NB4 (cell line): ENCODE measurements around the genes GCGR and PPP1R27.

DNA sequence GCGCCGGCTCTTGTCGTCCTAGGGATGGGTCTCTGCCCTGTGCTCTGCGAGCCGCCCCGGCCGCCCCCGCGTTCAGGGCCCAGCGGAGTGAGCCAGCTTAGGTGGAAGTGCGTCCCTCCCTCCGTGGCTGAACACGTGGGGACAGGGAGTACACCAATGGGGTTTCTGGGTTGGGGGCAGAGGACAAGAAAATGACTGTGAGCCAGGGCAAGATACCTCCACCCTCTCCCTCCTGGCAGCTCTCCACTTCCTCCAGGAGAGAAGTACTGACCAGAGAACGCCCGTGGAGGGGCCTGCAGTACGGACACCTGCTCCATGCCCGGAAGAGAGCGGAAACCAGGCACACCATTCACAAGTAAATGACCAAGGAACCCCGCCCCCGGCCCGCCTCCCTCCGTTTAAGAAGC lies 653 bp upstream of the FAAP100 start:
- RRBS: 1% methylated on average over 6 of the region's 22 CpGs

GRCh38 chr17:81566150-81567170 lies 14.3 kb upstream of the FAAP100 start:
- RRBS: no CpG with 5 or more reads among the region's 23 CpGs

- RRBS: no CpG with 5 or more reads among the region's 9 CpGs
These were observed 23.7 kb downstream of the NPLOC4 start for GRCh38 chr17:81613086-81613726.

DNA sequence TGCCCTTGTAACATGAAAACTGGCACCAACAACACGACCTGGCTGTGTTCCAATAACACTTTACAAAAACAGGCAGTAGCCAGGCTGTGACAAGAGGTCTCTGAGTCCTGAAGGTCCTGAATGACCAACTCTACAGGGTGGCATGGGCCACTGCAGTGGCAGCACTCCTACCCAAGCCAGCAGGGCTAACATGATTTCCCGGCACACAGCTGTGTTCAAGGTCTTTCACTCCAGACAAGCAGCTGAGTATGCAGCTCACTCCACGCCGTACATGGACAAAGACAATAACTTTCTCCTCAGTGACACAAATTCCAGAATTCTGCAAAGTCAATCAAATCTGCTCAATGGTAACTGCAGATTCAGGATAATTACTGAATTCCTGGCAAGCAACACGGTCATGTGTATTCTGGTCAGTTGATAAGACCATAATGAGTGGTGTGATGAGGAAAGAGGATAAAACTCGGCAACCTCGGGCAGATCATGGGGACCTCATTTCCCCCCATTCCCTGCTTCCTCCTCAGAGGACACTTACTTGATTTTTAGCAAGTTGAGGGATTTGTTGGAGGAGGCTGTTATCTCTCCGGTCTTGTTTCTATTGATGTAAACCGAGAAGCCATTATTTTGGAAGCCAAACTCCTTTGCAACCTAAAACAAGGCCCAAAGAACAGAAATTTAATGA lies 15.1 kb downstream of the NPLOC4 start:
- RRBS: no CpG with 5 or more reads among the region's 9 CpGs

DNA sequence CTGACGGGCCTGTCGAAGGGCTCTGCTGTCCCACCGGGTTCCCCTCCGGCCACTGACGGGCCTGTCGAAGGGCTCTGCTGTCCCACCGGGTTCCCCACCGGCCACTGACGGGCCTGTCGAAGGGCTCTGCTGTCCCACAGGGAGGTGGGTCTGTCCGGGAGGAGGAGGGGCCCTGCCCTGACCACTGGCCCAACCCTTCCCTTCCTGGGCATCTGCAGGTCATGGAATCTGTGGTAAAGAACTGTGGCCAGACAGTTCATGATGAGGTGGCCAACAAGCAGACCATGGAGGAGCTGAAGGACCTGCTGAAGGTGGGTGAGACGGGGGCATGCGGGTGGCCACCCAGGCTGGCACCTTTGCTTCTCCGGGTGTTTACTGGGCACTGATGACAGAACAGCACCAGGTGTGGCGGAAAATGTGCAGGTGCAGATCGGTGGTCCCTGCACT lies 3.0 kb downstream of the HGS start:
- RRBS: 96% methylated on average over 1 of the region's 16 CpGs

- RRBS: 59% methylated on average over 25 of the region's 80 CpGs
These were observed at the start of gene GCGR for GRCh38 chr17:81803674-81804270. TSS of gene GCGR (plus strand) at chr17:81804150.

- RRBS: no CpG with 5 or more reads among the region's 15 CpGs
These were observed 11.4 kb downstream of the MCRIP1 start for GRCh38 chr17:81821642-81822206.

GRCh38 chr17:81833530-81834014 lies 481 bp upstream of the MCRIP1 start:
- RRBS: 88% methylated on average over 2 of the region's 30 CpGs

DNA sequence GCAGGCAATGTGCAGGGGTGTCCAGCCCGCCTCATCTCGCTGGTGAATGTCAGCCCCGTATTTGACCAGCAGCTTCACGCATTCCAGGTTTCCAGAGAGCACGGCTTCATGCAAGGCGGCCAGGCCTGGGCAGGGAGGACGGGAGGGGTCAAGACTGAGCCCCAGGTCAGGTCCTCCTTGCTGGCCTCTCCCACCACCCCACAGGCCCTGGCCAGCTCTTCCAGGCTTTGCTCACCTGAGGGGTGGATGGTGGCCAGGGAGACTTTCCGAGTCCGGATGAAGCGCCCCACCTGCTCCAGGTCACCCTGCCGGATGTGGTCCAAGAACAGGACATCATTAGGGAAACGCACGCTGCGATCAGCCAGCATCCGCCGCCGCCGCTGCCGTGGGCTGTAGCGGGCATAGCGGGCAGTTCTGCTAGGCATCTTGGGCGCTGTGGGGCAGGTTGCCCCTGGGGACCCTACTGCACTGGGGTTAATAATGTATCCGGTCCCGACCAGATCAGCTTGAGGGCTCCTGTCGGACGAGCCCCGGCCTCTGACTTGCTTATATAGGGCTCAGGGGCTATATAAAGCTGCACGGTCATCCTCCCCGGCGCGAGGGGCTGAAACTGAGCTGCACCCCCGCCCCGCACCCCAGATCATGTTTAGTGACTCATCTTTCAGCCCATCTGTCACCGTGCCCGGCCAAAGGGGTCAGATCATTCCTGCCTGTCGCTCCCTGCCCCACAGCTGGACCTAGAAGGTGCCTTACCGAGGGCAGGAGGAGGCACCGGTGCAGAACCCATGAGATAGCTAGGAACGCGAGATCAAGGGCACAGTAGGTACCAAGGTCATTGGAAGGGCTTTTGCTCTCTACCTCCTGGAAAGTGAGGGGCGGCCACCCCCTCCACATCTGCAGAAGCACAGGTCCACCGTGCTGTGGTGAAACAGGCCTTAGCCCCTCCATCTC lies at the start of gene PPP1R27:
PPP1R27 (minus strand) TSS at position 522 of the 951 bp plus-strand sequence.
- RRBS: 93% methylated on average over 11 of the region's 42 CpGs

- RRBS: 96% methylated on average over 13 of the region's 42 CpGs
These were observed 8.8 kb upstream of the PPP1R27 start for GRCh38 chr17:81843382-81844234.

- RRBS: no CpG with 5 or more reads among the region's 15 CpGs
These were observed 1.3 kb downstream of the P4HB start for GRCh38 chr17:81859034-81859419.

DNA sequence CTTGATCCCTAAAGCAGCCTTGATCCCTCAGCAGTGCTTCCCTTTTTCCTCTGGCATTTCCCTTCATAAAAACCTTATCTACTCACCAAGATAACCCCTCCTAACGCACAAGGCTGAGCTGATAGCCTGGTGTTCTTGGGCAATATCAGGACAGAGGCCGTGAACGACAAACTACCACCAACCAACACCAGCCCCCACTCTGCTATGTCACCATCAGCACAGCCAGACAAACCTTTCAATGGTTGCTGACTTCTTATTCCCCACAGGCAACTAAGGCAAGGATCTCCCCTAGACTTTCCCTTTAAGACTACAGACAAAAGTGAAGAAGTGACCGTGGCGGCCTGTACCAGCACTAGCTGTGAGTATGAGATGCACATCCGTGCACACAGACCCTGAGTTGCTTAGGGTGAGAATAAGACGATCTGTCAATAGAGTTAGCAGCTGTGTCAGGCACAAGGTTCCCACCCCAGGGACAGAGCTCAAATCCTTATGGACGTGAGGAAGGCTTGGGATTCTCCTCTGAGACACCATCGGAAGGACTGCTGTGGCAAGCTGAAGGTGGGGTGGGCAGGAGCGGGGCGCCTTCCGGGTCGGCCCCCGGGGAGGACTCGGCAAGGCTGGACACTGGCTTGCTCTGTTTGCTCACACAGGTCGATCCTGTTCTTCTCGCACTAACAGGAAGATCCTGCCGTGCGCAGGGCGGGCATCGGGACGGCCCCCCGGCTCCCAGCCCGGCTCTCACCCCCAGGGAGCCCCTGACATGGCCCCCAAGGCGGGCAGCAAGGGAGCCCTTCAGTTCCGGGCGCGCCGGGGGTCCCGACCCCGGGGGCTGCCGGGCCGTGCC lies 693 bp downstream of the P4HB start:
- RRBS: 2% methylated on average over 5 of the region's 33 CpGs

GRCh38 chr17:81866899-81867920 lies 3.9 kb downstream of the ARHGDIA start:
- RRBS: 92% methylated on average over 7 of the region's 29 CpGs

- RRBS: 86% methylated on average over 16 of the region's 61 CpGs
These were observed 1.6 kb downstream of the ARHGDIA start for GRCh38 chr17:81869170-81870318.

- RRBS: 95% methylated on average over 14 of the region's 52 CpGs
These were observed 480 bp downstream of the NPB start for GRCh38 chr17:81902436-81903000.

- RRBS: no CpG with 5 or more reads among the region's 9 CpGs
These were observed 1.3 kb downstream of the MAFG start for GRCh38 chr17:81926191-81926689.

GRCh38 chr17:81961705-81962112 lies 722 bp upstream of the NOTUM start:
- RRBS: 56% methylated on average over 13 of the region's 47 CpGs

GRCh38 chr17:81982329-81982931 lies 5.0 kb downstream of the ASPSCR1 start:
- RRBS: no CpG with 5 or more reads among the region's 10 CpGs

DNA sequence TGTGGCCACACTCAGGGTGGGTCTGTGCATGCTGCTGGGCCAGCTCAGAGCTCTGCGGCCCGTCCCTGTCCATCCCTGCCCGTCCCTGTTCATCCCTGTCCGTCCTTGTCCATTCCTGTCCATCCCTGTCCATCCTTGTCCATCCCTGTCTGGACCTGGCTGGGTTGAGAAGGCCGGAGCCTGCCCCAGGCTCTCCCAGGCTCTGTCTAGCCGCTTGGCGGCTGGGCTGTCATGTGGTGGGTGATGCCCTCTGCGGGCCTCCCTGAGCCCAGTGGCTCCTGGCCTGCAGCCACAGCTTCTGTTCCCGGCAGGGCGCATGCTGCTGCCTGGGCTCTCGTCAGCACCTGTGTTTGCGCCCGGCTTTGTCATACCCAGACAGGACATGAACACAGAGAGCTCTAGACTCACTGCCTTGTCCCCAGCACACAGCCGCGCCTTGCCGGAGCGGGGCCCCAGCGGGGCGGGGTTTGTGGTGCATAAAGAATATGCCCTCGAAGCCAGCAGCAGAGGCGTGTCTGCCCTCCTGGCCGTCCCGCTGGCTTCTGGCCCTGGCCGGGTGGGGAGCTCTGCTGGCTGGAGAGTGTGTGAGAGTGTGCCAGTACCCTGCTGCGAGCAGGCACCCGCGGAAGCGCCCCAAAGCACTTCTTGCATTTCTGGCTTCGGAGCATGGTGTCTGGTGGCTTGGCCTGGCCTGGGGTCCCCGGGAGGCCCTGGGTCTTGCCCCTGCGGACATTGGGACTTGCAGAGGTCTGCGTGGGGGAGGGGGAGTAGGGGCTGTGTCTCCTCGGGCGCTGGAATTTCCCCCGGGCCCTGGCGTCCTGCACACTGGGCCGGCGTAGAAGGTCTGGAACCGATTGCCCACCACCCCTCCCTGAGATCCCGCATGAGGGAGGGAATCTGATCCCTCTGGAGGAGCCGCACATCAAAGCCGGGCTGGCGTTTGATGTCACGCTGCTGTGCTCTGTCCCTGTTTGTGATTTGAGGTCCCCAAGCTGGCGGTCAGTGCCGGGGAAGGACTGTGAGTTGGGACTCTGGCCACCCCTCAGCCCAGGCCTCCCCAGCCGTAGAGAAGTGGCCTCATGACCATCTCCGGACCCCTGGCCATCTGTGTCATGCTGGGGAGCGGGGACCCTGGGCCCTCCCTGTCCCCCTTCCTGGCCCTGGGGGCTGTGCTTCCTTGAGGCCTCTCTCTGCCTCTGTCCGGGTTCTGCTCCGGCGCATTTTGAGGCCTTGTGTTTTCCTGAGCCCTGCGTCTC lies 14.5 kb downstream of the ASPSCR1 start:
- RRBS: 98% methylated on average over 21 of the region's 53 CpGs

DNA sequence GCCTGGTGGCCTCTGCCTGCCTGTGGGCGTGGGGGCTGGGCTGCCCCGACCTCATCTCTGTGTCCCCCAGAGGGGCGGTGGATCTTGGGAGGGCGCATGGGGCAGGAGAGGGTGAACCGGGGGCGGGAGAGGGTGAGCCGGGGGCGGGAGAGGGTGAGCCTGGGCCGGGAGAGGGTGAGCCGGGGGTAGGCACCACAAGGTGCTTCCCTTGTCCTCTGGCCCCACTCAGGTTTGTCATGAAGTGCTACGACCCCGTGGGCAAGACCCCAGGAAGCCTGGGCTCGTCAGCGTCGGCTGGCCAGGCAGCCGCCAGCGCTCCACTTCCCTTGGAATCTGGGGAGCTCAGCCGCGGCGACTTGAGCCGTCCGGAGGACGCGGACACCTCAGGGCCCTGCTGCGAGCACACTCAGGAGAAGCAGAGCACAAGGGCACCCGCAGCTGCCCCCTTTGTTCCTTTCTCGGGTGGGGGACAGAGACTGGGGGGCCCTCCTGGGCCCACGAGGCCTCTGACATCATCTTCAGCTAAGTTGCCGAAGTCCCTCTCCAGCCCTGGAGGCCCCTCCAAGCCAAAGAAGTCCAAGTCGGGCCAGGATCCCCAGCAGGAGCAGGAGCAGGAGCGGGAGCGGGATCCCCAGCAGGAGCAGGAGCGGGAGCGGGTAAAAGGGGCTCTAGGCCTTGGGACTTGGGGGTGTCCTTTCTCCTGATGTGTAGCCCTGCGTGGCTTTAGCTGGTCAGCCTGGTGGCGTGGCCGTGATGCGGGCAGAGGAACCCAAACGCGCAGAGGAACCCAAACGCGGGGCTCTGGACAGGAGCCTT lies 19.0 kb downstream of the ASPSCR1 start:
- RRBS: no CpG with 5 or more reads among the region's 42 CpGs